ENCODE measurements around the gene KATNA1.

- PRO-cap = no peak
Observed at GRCh38 chr6:149331057-149332275, 14.0 kb downstream of the TAB2 start.

DNA sequence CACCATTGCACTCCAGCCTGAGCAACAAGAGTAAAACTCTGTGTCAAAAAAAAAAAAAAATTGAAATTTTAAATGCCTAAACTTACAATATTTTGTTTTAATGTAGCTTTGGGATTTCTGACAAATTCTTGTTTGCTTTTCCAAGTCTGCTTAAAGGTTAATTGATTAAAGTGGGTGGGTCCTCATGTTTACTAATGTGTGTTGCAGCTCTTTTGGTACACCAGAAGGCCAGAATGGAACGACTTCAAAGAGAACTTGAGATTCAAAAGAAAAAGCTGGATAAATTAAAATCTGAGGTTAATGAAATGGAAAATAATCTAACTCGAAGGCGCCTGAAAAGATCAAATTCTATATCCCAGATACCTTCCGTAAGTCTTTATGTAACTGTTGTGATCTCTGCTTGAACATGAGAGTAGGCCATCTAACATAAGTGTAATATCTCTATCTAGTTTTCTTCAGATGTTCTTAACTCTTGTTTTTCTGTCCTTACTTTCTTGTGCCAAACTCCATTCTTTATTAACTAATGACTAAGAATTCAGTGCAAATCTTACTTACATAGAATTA is 2.6 kb upstream of the SUMO4 start:
- PRO-cap = no peak

DNA sequence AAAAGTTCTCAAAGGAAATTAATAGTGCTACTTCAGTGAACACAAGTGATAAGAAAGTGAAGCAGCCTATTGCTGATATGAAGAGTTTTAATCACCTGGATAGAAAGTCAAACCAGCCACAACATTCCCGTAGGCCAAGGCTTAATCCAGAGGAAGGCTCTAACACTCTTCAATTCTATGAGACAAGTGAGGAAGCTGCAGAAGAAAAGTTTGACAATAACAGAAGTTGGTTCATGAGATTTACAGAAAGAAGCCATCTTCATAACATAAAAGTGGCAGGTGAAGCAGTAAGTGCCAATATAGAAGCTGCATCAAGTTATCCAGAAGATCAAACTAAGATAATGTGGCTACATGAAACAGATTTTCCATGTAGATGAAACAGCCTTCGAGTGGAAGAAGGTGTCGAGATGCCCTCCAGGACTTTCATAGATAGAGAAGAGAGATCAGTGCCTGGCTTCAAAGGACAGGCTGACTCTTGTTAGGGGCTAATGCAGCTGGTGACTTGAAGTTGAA is 16.0 kb downstream of the SUMO4 start:
- PRO-cap = no peak

DNA sequence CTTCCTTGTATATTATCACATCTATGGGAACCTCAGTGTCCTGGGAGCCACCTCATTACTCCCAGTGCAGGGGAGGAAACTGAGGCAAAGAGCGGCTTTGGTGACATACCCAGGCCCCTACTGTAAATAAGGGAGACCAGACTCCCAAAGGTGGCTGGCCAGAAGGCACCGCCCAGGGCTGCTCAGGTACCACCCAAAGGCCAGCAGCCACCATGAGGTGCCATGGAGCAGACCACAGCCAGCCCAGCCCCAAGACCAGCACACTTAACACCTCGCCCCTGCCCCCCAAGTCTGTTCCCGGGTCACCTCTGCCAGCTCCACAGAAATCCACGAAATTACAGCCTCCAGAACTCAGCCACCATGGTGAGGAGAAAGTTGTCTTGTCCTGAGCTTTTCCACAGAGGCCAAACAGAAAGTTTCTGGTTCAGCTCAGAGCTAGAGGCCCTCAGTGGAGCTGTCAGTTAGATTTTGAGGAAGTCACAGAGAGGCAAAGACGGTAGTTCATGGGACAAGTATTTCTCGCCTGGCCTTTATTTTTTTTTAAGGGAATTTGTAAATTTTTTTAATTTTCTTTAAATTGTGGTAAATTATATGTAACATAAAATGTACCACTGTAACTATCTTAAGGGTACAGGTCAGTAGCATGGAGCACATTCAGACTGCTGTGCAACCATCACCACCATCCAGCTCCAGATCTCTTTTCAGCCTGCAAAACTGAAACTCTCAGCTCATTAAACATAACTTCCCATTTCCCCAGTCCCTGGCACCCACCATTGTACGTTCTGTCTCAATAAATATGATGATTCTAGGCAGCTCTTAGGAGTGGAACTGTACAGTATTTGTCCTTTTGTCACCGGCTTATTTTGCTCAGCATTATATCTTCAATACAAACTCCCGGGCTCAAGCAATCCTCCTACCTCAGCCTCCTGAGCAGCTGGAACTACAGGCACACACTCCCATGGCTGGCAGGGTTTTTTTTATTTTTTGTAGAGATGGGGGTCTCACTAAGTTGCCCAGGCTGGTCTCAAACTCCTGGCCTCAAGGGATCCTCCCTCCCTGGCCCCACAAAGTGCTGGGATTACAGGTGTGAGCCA is 1.7 kb downstream of the ZC3H12D start:
- PRO-cap = bidirectional peak, plus-strand start at position 464 of the sequence, minus-strand start at position 412 of the sequence; unidirectional peak, minus-strand start at position 708 of the sequence

DNA sequence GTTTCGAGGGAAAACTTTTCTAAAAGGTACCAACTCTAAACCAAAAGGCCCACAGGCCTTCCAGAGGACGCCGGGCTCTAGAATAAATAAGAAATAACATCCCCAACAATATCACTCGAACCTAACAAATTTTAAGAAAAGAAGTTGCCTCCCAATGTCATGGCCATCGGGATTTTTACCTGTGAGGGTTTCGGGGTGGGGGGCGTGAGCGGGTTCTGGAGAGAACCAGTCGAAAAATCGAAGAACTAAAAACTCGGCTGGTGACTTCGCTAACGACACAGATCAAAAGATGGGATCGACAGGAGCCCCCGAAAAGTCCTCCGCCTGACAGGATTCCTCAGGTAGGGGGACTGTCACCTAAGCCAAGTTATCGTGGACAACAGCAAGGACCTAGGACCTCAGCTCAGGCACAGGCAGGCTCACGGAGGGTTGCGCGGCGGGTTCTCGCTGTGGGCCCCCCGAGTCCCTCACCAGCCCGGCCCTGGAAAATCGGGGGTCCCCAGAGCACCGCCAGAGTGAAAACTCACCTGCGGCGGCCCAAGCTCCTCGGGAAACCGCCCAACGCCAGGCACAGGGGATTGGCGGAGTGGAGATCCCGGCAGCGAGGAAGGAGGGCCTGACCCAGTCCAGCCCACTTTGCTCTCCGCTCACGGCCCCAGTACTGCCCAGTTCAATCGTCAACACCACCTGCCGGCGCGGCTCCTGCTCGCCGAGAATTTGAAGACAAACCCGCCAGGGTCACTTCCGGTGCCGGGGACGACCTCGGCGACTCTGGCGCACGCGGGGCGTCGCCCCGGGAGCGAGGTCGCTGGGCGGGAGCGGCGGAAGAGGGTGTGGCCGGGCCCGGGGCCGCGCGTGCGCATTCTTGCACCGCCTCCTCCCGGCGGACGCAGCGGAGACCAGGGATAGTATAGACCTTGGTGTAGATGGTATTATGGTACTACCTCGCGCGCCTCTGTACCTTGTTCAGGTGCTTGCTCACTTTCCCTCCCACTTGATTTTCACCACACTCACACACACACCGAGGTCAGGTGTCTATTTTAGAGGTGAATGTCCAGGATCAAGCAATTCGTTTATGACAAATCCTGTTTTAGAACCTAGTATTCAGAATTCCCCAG is at the start of gene KATNA1:
TSS of gene KATNA1 (minus strand) at position 773 of the 1,118 bp plus-strand sequence.
- PRO-cap = unidirectional peak, minus-strand start at position 517 of the sequence; bidirectional peak, plus-strand start at position 880 of the sequence, minus-strand start at position 773 of the sequence

- PRO-cap = no peak
Observed at GRCh38 chr6:149699092-149699791, 18.7 kb downstream of the LATS1 start.

DNA sequence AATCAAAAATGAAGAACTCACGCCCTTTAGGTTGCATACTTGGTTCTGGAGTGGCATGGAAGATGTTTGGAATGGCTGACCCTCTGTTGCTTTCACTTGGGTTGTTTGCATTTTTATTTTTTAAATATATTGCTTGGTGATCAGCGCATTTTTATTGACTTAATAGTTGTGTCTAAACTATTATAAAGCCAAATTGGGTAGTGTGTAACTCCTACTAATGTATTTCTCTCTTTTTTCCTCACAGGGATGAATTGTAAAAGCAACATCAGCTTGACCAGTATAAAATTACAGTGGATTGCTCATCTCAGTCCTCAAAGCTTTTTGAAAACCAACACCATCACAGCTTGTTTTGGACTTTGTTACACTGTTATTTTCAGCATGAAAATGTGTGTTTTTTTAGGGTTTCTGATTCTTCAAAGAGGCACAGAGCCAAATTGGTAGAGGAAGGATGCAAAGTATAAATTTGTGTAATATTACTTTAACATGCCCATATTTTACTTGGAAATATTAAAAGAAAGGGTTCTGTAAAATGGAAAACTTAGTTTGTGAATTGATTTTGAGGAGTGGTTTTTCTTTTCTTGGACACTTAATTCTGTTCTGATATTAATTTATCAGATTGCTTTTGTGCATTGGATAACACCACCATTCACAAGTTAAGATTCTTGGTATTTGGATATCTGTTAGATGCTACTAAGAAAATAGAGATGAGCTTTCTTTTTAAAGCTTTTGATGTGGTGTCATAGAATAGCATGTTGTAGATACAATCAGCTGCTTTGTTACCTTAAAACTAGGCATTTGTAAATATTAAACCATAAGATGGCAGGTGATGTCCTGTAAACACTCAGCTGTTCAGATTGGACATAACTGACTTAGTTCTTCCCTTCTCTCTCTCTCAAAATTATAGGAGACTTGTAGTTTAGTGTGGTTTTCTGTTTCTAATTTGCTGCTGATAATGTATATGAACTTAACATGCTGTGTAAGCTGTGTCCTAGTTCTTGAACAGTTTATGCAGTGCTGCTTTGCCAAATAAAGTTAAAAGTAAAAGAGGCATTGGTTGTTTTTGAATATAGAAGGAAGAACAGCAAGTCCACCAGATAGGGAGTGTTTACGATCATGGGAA is 53.4 kb downstream of the LRP11 start:
- PRO-cap = no peak

DNA sequence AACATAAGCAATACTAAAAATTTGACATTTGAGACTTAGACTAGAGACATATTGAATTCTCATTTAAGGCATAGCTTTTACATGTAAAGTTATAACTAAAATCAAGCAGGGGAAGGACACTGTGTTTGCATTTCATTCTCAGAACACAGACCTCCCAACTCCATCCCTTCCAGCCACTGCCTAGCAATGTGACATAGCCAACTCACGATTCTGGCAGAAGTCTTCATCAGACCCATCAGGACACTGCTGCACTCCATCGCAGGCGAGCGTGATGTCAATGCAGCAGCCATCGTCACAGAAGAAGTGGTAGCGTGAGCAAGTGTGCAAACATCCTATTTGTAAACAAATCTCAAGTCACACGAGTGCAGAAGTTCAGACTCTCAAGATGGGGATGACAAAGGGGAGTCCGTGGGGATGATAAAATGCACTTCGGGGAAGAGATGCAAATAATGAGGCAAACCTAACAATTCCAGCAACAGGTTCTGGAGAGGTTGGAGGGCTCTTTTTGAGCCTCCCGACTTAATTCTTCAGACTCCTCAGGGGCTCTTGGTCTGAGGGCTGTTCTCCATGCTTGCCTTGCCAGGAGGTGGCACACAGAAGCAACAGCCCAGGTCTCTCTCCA is 26.9 kb downstream of the LRP11 start:
- PRO-cap = no peak

GRCh38 chr6:149895163-149895633 is 2.7 kb downstream of the RAET1E start:
- PRO-cap = no peak

DNA sequence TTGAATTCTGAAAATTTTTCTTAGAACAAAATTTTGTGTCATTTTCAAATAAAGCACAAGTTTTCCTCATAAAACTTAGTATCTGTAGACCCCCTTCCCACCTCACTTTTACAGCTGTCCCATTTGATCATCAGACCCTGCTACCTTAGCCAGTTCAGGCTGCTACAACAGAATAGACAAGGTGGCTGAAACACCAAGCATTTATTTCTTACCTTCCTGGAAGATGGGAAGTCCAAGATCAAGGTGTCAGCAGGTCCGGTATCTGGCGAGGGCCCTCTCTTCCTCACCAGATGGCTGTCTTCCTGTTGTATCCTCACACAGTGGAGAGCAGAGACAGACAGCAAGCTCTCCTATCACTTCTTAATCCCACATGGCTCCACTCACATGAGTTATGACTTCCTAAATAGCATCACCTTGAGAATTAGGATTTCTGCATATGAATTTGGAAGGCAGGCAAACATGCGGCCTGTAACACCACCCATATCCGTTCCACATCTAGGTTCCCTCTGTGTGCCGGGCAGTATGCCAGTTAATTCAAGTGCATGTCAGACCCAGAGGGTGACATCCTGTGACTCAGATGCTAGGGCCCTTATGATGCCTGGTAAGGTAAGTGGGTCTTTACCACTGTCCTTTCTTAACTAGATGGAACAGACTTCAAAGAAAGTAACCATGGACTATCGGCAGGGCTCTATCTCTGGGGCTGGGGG is 2.1 kb downstream of the RAET1E start:
- PRO-cap = no peak

DNA sequence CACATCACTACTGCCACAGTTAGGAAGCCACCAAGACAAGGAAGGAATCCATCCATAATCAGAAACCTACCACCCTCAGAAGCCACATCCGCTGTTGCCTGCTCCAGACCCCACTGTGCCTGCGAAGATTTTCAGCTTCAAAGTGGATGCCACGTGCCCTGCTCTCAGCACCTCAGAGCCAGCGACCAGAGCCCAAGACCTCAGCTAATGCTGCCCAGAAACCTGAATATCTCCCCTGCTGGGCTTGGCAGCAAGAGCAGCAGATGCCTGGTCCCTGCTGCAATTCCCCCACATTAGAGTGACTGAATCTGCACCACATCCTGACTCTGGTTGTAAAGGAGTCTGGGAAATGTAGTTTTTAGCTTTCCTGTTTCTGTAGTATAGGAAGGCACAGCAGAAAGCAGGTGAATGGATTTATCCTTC is 10.7 kb upstream of the ULBP3 start:
- PRO-cap = no peak

- PRO-cap = no peak
Observed at GRCh38 chr6:150134262-150134944, 8.4 kb upstream of the PPP1R14C start.

DNA sequence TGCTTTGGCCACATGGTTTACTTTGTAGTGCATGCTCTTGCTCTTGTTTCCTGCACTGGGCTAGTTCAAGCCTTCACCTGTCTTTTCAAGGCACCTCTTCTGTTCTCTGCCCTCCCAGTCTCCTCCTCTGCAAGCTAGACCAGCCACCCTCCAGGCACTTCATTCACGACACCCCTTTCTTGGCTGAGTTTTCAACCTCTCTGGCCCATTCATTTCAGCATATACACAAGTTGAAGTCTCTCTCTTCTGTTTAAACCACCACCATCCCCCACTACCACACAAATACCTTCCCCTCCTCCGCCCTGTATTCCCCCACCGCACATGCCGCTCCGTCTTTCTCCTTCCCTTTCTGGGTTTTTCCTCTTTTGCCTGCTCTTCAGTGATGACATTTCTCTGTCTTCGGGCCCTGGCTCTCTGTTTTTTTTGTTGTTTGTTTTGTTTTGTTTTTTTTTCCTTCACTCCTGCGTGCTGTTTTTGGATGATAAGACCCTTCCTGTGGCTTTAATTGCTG is 7.8 kb downstream of the PPP1R14C start:
- PRO-cap = no peak

GRCh38 chr6:150167537-150167837 is 24.6 kb downstream of the PPP1R14C start:
- PRO-cap = no peak

- PRO-cap = no peak
Observed at GRCh38 chr6:150297536-150297750, 71.4 kb upstream of the IYD start.

DNA sequence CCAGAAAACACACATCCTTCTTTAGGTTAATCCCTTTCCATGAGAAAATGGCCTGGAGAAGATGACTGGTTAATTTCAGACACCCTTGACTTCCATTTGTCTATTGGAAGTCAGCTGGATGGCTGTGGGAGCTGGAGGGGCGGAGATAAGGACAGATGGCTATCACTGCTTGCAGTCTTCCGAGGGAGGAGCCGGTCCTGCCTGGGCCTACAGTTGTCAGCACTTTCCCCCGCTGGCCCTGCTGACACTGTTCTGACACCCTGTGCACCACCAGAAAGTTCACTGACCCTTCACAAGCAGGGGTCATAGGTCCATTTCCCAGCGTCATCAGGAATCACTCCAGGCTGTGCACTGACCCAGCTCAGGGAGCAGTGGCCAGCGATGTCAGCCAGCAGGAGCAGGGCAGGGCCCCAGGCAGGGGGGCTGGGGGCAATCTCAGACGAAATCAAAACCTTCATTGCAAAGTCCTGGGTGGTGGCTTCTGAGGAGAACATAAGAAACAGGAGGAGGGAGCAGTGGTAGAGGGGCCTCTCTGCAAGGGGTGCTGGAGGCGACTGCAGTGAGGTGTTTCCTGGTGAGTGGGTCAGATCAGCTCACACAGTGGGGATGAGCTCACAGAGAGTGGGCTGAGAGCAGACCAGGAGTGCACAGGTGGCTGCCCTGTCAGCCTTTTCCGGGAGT is 26.6 kb upstream of the PLEKHG1 start:
- PRO-cap = no peak

GRCh38 chr6:150691516-150691870 is 91.8 kb downstream of the PLEKHG1 start:
- PRO-cap = no peak

DNA sequence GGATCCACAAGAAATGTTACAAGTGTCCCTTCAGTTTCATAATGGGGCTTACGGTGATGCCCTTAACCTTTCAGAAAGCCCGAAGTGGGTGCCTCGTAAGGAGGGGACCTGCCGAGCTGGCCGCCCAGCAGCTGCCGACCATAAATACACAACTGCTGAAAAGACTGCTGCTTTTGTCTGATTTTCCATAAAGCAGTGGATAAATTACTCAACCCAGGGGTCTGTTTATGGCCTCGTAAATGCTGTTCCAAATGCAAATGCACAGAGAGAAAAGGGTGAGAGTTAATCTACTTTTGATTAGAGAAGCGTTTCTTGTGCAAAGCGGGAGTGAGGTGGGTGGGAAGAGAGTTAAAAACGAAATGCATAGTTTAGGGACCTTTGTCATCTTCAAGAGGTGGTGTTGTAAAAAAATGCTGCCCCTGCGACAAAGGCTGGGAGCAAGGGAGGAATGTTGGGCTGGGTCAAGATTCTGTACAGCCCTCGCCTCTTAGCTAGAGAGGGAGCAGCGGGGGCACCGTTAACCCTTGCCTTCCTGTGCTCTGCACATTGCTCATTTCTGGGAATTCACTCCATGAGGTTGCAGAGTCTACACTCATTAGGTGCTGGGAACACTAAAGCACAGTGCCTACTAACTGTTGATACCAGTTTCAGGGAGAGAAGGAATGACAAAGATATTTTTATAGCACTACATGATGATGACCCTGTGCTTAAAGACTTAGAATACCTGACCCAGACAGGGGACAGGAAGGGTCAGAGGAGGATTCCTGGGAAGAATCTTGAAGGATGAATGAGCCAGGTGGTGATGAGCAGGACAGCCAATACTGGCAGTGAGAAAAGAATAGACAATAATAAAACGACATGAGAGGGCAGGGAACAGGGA is 111.9 kb upstream of the MTHFD1L start:
- PRO-cap = no peak

GRCh38 chr6:150767430-150768053 is 98.0 kb upstream of the MTHFD1L start:
- PRO-cap = no peak

DNA sequence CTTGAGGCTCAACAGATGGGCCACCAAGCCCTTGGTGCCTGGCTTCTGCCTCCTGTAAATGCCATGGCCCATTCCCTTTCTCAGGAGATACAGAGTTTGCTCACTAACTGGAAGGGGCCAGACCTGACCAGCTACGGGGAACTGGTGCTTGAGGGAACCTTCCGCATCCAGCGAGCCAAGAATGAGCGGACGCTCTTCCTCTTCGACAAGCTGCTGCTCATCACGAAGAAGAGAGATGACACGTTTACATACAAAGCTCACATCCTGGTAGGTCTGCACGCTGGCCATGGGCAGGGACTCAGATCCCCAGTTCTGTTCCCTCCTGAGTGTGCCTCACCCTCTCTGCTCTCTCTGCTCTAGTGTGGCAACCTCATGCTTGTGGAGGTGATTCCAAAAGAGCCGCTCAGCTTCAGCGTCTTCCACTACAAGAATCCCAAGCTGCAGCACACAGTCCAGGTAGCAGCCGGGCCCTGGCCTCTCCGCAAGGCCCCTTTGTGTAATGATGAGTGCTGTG is 56.4 kb upstream of the MTHFD1L start:
- PRO-cap = no peak

All from sciatic nerve (tissue), 1 donor.